Measurements from ENCODE around the gene RAB23.

DNA sequence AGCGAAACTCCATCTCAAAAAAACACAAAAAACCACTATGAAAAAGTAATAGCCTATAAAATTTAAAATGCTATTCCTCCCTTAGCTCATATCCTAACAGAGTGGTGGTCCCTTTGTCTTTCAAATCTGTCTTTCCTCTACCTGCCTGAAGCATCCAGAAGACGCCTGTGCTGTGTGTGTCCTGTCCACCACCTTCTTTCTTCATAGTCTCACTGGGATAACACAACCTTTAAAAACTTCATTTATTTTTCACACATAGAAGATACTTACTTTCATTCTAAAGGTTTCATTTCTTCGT, 301.0 kb downstream of the DST start:
- PRO-cap = no peak

DNA sequence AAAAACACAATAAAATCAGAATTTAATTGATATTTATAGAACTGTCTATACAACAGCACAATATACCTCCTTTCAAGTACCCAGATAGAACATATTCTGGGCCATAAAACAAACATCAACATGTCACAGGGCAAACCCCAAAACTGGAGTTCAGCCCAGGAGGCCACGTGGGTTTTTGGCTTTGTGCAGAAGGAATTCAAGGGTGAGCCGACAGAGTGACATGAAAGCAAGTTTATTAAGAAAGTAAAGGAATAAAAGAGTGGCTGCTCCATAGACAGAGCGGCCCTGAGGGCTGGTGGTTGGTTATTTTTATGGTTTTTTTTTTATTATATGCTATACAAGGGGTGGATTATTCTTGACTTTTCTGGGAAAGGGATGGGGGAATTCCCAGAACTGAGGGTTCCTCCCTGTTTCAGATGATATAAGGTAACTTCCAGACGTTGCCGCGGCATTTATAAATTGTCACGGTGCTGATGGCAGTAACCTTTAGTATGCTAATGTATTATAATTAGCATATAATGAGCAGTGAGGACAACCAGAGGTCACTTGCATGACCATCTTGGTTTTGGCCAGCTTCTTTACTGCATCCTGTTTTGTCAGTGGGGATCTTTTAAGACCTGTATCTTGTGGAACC, 5.6 kb downstream of the RAB23 start:
- PRO-cap = no peak

DNA sequence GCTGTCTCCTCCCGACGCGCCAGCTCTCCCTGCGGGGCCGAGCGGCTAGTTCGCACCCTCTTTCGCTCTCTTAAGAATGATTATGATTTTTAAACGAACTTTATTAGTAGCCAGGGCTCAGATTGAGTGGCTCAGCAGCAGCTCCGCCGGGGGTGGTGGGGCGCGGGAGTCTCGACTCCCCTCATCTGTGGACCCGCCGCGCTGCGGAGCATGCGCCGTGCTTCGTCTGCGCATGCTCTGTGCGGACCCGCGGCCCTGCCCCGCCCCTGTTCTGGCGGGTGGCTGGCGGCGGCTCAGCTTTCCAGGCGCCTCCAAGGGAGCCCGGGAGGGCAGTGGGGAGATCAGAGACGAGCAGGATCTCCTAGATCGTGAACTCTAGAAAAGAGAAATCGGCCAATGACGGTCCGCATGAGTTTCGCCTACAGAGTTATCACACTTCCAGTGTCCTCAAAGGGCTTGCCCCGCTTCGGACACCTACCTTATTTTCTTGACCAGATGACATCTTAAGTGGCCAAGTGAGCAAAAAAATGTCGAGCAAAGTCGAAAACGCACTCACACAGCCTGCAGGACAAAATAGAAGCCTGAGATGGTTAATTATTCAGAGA, at the start of gene RAB23:
Gene RAB23 (minus strand): TSS at position 212 of the 605 bp plus-strand sequence.
- PRO-cap = bidirectional peak, plus-strand start at position 308 of the sequence, minus-strand start at position 212 of the sequence

DNA sequence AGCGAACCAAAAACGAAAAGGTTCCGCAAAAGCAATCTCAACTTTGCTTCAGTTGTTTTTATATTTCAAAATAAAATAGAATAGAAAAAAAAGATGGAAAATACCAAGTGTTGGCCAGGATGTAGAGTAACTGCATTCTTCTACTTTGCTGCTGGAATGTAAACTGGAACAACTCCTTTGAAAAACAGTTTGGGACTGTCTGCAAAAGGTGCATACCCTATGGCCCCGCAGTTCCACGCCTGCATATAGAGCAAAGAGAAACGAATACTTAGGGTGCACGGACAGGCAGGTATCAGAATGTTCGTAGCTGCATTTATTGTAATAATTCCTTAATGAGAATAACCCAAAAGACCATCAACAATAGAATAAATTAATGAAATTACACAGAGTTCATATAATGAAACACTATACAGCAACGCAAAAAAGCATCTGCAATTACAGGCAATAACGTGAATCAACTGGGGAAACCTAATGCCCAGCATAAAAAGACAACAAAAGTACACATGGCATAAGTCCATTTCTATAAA, 657 bp upstream of the RAB23 start:
- PRO-cap = no peak

- PRO-cap = no peak
Measured at GRCh38 chr6:60655352-60655877, 1630.6 kb downstream of the KHDRBS2 start.

GRCh38 chr6:63426664-63427378, 107.0 kb upstream of the LGSN start:
- PRO-cap = no peak

- PRO-cap = no peak
Measured at GRCh38 chr6:63475594-63476161, 96.6 kb upstream of the PTP4A1 start.

DNA sequence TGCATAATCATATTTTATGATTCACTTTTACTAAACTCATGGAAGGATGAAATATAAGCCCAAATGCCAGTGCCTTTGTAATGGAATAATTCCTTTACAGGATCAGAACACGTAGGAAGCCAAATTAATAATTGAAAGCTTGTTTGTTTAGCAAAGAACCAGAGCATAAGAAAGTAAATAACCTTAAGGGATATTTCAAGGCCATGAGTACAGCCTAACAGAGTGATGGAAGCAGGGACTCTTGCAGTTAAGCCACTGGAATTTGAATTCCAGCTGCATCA, 11.4 kb upstream of the PTP4A1 start:
- PRO-cap = no peak

GRCh38 chr6:63566056-63566514, 6.2 kb upstream of the PTP4A1 start:
- PRO-cap = no peak

- PRO-cap = bidirectional peak, plus-strand start at chr6:63572549, minus-strand start at chr6:63572261
Measured at GRCh38 chr6:63571269-63572407, 642 bp upstream of the PTP4A1 start.

DNA sequence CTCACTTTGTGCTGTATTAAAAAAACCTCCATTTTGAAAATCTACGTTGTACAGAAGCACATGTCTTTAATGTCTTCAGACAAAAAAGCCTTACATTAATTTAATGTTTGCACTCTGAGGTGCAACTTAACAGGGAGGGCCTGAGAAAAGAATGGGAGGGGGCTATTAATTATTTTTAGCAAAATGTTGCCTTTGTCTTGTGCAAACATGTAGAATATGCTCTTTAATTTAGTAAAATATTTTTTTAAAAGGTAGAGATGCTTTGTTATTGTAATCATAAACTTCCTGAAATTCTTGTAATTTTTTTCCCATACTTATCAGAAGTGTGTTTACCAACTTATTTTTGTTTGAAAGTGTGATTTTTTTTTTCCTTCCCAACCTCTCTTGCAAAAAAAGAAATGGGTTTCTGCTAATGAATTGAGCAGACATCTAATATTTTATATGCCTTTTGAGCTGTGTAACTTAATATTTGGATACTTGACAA, 8.5 kb downstream of the PTP4A1 start:
- PRO-cap = no peak

DNA sequence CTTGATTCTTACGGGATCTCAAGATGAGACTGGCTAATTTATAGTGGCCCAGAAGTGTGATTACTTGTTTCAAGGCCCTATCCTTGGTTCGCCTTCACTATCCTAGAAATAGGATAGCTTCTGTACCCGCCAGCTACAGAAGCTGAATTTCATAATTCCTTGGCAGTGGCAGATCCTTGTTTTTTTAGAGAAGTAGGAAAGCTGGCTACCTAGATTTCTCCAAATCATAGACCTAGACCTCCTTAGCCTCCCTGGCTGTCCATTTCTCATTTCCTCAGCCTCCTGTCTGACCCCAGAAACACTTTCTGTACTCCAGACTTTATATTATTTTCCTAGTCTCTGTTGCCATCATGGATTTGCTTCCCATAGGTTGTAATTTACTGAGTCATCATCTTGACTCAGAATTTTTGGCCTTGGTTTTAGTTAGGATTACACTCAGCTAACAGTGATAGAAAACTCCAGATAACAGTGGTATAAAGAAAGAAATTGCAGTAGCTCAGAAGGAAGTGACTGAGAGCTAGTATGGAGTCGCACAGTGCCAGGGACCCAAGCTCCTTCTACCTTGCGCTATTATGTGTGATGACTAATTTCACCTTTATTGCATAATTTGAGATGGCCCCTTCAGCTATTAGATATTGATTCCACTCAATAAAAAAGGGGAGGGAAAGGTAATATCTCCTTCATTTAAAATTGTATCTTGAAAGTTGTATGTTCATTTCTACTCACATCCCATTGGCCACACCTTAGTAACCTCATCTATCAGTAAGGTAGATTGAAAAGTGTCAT, 27.8 kb downstream of the PHF3 start:
- PRO-cap = no peak

DNA sequence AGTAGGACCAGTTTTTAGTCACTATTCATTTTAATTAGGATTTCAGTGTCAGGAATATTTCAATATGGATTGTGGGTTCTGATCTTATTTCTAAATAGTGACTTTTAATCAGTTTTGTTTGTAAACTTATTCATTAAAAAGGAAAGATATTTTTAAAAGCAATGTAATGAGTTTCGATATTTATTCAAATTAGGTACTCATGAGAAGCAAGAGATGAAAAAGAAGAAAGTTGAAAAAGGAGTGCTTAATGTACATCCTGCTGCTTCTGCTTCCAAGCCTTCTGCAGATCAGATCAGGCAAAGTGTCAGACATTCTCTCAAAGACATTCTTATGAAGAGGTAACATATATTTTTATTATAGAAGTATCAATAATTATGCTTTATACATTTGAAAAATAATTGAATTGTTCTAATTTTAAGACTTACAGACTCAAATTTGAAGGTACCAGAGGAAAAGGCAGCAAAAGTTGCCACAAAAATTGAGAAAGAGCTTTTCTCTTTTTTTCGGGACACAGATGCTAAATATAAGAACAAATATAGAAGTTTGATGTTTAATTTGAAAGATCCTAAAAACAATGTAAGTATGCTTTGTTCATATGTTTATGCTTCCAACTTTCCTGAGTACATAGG, 62.5 kb downstream of the PHF3 start:
- PRO-cap = no peak

GRCh38 chr6:63799665-63800265, 164.2 kb downstream of the PHF3 start:
- PRO-cap = no peak

DNA sequence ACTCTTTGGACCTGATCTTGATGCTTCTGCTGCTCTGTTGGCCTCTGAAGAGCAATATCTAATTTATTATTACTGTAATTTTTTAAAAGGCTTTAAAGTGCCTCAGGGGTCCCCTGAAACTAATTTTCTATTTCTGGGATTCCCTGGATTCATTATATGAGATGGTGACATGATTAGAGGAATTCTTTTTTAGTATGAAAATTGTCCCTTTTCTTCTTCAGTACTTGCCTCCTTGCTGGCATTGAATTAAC, 4.2 kb downstream of the ZC3H11C start:
- PRO-cap = no peak

- PRO-cap = no peak
Measured at GRCh38 chr6:67888587-67888970, 746.5 kb upstream of the ADGRB3 start.

DNA sequence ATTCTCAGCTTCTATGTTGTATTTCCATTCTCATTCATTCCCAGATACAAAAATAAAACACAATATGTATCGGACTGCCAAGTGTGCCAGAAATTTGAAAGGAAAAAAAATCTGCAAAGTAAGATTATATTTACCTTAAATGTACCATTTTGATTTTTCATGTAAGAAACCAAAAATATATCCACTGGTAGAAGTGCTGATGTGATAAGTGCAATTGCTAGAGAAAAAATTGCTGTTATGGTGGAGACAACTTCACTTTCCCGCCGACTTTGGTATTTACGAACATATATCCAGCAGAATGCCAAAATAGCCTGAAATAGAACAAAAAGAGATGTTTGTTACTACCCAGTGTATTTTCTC, 6.7 kb downstream of the LMBRD1 start:
- PRO-cap = no peak

DNA sequence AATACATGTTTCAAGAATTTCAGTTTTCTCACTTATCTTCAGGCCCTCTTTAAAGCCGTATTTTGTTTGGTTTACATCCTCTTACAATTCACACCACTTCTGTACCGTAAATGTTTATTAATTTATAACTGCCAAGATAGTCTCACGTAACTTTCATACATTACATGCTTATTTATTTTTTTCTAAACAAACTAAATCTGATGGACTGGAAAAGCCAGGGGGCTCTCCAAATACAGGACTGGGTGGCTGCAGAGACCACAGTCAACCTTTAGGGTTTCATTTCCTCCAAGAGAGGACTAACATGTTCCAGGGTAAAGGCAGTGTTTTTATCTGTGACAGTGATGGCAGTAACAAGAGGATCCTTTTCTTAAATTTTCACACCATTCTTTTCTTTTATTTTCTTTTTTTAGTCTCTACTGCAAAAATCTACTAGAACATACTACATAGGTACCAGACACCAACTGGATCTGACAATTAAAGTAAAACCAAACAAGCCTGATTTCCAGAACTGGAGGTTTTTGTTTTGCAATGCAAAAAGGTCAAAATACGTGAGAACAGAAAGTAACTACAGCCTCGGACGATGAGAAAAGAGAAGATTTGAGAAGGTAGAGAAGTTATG, 1.3 kb downstream of the LMBRD1 start:
- PRO-cap = no peak

GRCh38 chr6:69796013-69796380, 813 bp downstream of the LMBRD1 start:
- PRO-cap = unidirectional peak, plus-strand start at chr6:69796278; unidirectional peak, plus-strand start at chr6:69796305

- PRO-cap = no peak
Measured at GRCh38 chr6:70241727-70242652, 60.9 kb downstream of the COL9A1 start.

All from mesothelial cell of epicardium (in vitro differentiated cells).